Omental fat pad (tissue), 4 donors: ENCODE data around the genes ZNF710, CIB1 and NGRN.

DNA sequence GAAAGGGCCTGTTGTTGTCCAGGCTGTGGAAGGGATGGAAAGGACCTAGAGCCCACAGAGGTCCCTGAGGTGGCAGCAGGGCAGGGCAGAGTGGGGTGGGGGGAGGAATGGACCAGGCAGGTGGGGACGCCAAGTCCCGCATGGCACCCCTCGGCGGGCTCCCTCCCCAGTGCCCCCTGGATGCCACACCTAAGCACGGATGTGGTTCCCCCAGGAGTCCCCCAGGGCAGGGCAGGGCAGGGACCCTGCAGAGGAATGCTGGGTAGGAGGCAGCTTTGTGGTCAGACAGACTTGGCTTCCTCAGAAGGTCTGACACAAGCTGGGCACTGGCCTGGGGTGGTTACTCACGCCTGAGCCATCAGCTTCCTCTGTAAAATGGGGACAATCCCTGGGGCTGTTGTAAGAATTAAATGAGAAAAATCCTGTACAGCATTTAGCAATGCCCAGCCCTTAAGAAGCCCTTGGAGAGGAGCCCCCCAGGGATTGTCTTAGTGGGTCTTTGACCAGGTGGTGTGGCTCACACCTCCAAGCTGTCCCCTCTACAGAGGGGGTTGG, 8.7 kb upstream of the ANPEP start:
- PRO-cap: no peak
- RAMPAGE, long total RNA, 4 experiments: no peak in any of the 4 experiments

DNA sequence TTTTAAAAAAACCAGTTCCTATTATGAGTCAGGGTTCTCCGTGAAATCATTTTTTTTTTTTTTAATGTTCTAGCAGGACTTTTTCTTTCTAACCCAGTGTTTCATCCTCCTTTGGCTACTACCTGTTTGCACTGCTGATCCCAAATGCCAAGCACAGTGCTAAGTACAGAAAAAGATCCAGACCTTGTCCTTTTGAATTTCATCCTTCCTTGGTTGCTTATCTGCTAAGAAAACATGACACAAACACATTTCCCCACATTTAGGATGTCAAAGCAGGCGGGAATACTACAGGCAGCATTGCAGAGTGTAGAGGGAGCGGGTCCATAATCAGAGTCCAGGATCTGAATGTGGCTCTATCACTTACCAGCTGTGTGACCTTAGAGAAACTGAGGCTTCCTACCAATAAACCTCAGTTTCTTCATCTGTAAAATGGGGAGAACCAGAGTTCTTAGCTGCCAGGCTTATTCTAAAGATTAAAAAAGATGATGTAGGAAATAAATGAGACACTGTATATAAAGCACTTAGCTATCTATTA, 37.2 kb upstream of the ANPEP start:
- PRO-cap: no peak
- RAMPAGE, long total RNA, 4 experiments: no peak in any of the 4 experiments

DNA sequence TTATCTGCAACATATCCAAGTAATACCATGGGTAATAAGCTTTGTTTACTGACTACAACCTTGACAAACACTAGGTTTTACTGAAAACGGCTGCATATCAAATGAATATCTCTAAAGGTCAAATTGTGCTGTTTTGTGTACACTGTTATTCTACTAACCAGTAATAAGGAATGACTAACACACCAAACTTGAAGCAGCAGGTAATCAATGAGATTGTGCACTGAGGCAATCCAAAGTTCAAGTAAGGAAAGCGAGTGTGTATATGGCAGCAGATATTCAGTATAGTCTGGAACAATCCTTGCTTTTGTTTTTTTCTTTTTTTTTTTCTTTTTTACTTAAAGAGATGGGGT, 35.1 kb downstream of the AP3S2 start:
- PRO-cap: no peak
- RAMPAGE, long total RNA, 4 experiments: no peak in any of the 4 experiments

DNA sequence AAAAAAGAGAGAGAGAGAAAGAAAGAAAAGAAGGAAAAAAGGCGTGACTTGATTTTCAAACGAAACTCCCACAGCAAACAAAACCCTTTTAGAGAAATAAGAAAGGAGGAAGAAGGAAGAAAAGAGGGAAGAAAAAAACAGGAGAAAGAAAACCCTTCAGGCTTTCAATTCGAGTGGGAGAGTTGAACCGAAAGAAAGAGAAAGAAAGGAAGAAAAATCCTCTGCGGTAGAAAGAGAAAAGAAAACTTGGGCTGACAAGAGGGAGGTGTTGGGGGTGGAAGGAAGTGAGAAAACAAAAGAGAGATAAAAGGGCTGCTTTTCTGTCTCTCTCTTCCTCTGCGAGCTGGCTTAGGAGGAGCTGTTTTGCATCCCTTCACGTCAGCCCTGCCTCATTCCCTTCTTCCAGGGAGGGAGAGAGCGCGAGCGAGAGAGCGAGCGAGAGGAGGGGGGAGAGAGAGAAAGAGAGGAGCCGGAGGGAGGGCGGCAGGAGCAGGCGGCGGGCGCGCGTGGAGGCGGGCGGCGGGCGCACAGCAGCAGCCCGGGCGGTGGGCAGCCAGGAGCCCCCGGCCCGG, at the start of gene ZNF710:
TSS of gene ZNF710 (plus strand) at position 334 of the 572 bp plus-strand sequence.
- PRO-cap: no peak
- RAMPAGE, long total RNA, 4 experiments: start-site peak on the plus strand in 3 of 4 experiments, centred at positions 131 to 219 of the sequence, 16 to 66 reads per replicate

DNA sequence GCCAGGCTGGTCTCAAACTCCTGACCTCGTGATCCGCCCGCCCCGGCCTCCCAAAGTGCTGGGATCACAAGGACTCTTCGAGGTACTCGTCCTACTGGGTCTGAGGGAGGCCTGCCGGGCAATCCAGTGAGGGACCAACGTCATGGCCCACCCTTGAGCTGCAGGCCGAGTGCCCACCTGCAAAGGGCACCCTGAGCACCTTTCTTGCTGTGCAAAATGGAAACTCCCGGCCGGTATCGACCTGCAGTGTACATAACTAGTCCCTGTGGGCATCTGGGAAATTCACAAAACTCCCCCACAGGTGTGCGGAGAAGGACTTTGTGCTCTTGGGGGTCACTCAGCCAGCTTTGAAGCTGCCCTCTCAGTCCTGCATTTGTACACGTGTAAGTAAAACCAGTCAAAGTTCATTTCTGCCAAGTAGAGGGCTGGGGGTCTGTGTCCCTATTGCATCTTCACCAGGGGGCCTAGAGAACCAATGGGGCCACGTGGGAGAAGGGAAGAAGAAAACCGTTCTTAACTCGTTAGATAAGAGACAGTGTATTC, 2.0 kb downstream of the ZNF710 start:
- PRO-cap: no peak
- RAMPAGE, long total RNA, 4 experiments: no peak in any of the 4 experiments

GRCh38 chr15:90013190-90014188, 12.4 kb downstream of the ZNF710 start:
- PRO-cap: no peak
- RAMPAGE, long total RNA, 4 experiments: no peak in any of the 4 experiments

- PRO-cap: no peak
- RAMPAGE, long total RNA, 4 experiments: no peak in any of the 4 experiments
These were observed 14.3 kb downstream of the IDH2 start for GRCh38 chr15:90087922-90088422.

- PRO-cap: no peak
- RAMPAGE, long total RNA, 4 experiments: no peak in any of the 4 experiments
These were observed 13.9 kb upstream of the SEMA4B start for GRCh38 chr15:90186971-90187923.

- PRO-cap: no peak
- RAMPAGE, long total RNA, 4 experiments: no peak in any of the 4 experiments
These were observed 2.8 kb downstream of the SEMA4B start for GRCh38 chr15:90203898-90204320.

GRCh38 chr15:90233009-90234172, at the start of gene CIB1:
Gene CIB1 (minus strand): TSS chr15:90233941.
- PRO-cap: unidirectional peak, minus-strand start at chr15:90233935
- RAMPAGE, long total RNA, 4 experiments: start-site peak on the minus strand in 3 of 4 experiments, at chr15:90233889-90233963 at its widest, 148 to 287 reads per replicate

DNA sequence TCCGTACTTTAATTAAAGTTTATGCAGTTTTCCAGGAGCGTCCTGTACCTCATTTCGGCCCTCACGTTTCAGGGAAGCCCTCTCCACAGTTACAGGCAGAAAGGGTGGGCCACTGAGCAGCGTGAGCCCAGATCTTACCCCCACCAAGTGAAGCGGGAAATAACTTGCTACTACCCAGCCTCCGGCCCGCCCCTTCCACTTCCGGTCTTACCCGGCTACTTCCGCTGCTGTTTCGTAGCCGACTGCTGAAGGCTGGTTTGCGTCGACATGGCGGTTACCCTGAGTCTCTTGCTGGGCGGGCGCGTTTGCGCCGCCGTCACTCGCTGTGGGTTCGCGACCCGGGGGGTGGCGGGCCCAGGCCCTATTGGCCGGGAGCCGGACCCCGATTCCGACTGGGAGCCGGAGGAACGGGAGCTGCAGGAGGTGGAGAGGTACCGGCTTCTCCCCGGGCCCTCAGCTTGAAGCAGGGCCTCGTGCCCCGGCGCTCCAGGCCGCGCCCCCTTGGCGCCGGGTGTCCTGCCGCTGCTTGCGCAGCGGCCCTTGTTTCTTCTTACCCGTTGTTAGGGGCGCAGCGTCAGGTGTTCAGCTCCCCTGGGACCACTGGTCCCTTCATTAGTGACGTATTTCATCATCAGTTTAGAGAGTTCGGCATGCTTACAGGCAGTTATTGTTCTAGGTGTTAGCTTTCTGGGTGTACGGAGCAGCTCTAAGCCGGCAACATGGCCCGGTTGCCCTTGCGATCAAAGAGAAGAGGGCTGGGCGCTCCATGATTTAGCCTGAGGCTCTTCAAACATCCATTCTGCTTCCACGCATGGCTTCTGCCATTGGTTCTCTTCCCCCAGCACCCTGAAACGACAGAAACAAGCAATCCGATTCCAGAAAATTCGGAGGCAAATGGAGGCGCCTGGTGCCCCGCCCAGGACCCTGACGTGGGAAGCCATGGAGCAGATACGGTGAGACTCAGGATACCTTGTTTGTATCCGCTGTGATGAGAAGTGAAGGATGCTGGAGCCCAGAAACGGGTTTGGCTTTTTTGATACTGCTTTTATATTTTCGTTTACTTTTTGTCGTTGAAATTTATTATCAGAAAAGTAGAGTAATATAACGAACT, at the start of gene NGRN:
TSS of gene NGRN (plus strand) at position 227 of the 1,111 bp plus-strand sequence.
- PRO-cap: bidirectional peak, plus-strand start at position 227 of the sequence, minus-strand start at position 149 of the sequence
- RAMPAGE, long total RNA, 4 experiments: start-site peak on the plus strand in 4 of 4 experiments, centred at positions 243 to 251 of the sequence, 238 to 1,819 reads per replicate; start-site peak on the minus strand in 1 of 4 experiments, centred at position 886 of the sequence, 8 reads per replicate

DNA sequence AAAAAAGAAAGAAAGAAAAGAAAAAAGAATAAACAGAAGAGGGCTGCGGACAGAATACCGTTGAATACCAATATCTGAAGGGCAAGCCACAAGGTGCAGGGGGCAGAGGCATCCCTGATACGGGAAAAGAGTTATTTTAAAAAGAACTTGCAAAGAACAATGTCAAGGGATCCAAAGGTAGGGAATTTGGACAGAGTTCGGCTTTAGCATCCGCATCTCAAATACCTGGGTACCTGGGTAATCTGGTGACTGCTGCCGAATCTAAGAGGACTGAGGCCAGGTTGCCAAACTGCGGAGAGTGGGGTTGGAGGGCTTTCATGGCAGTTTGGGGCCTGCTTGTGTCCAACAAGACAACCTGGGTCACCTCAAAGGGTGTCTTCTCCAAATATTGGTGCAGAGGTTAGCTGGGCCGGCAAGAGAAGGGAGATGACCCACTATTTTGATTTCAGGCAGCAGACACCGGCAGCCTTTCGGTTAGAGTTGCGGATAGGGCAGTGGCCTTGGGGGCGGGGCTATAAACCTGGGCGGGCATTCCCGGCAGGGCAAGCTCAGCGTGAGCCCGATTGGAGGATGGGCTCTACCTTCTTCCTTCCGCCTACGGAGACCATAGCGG, 465 bp upstream of the IQGAP1 start:
- PRO-cap: no peak
- RAMPAGE, long total RNA, 4 experiments: no peak in any of the 4 experiments

DNA sequence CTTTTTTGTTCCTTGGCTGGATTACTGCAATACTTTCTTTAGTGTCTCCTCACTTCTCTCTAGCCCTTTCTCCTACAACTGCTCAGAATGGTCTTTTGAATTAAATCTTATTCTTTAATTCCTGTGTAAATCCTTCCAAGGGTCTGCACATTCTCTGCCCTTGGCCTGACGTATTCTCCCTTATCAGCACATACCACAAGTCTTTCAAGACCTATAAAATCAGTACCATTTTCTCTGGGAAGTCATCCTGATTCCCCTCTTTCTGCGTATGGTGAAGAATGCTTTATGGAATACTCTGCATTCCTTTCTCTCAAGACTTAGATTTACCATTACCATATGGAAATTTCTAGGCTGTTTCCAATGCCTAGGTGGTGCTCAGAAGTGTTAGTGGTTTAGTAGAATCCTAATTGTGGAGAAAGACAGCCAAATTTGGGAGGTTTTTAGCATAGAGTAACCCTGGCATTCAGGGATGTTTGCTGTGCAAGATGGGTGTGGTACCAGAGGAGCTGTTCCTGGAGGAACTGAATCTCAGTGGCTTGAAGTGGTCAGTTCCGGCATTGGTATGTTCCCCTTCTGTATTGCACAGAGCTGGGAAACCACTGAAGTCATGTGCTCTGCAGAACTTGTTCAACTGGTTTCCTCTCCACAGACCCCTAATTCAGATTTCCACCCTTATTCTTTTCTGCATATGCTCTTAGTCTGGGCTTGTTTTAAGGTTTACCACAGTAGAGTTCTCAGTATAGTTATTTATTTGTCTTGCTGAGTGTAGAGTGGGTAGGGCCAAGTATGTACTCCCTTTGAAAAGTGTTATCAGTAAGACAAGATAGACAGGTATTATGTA, 24.5 kb downstream of the IQGAP1 start:
- PRO-cap: no peak
- RAMPAGE, long total RNA, 4 experiments: no peak in any of the 4 experiments

GRCh38 chr15:90499925-90500760, 29.6 kb upstream of the CRTC3 start:
- PRO-cap: no peak
- RAMPAGE, long total RNA, 4 experiments: no peak in any of the 4 experiments

DNA sequence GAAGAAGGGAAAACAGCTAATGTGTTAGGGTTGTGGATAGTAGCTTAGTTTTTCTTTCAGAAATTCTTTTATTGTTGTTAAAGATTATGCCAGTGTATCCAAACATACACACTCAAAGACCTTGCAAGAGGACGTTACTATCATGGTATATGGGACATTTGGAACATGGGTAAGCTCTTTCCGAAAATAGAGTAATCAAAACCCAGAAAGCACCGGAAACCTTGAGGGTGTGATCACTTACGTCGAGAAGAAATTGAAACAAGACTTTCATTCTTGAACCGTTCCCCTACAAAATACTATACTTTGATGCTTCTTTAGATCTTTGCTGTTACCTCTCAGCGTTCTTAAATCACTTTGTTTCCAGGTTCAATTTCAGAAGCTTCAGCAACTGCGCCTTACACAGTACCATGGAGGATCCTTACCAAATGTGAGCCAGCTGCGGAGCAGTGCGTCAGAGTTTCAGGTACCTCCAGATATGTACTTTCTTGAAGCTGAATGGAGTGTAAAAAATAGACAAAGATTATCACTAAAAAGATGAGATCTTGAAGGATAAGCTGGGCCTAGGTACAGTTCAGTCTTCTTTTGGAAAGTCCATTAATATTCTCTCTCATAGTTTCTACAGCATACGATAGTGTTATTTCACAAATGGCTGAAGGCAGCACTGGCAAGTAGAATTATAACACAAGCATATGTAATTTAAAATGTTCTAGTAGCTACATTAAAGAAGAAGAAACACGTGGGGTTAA, 10.1 kb downstream of the CRTC3 start:
- PRO-cap: no peak
- RAMPAGE, long total RNA, 4 experiments: no peak in any of the 4 experiments

GRCh38 chr15:90609837-90610325, 80.2 kb downstream of the CRTC3 start:
- PRO-cap: no peak
- RAMPAGE, long total RNA, 4 experiments: no peak in any of the 4 experiments

DNA sequence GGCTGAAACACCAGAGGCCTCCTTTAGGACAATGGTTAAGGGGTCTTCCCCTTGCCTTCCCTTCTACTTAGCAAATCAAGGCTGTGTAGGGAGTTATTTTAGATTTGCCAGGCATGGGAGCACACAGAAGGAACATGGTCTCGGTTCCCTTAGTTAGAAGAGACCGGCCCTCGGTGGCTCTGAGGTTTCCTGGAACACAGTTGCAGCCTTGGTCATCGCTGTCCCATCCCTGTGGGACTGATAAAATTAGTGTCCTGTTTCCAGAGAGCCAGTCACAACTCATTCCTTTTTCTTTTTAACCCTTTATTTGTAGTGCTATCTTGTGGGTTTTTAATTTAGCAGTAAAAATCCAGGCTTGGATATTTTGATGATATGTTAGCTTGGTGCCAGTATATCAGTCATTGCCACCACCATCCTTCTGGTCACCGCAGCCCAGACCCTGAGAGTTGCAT, 81.5 kb downstream of the CRTC3 start:
- PRO-cap: no peak
- RAMPAGE, long total RNA, 4 experiments: no peak in any of the 4 experiments

GRCh38 chr15:90666953-90667358, 50.2 kb upstream of the BLM start:
- PRO-cap: no peak
- RAMPAGE, long total RNA, 4 experiments: no peak in any of the 4 experiments

DNA sequence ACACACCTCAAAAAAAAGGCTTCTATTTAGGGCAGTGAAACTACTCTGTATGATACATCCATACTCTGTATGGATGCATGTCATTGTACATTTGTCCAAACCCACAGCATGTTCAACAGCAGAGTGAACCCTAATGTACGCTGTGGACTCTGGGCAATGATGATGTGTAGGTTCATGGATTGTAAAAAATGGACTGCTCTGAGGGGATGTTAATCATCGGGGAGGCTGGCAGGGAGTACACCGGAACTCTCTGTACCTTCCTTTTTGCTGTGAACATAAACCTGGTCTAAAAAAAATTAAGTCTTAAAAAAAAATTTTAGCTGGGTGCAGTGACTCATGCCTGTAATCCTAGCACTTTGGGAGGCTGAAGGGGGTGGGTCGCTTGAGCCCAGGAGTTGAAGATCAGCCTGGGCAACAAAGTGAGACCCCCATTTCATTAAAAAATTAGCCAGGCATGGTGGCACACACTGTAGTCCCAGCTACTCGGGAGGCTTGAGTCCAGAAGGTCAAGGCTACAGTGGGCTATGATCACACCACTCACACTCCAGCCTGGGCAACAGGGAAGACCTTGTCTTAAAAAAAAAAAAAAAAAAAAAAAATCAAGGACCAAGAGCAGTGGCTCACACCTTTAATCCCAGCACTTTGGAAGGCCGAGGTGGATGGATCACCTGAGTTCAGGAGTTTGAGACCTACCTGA, 49.6 kb upstream of the BLM start:
- PRO-cap: no peak
- RAMPAGE, long total RNA, 4 experiments: no peak in any of the 4 experiments

GRCh38 chr15:90845013-90845659, 23.3 kb upstream of the FURIN start:
- PRO-cap: no peak
- RAMPAGE, long total RNA, 4 experiments: no peak in any of the 4 experiments